Umbilical cord (tissue), 2 donors: ENCODE results near the genes KHDC1, EEF1A1, COL12A1 and COX7A2.

- RAMPAGE, long total RNA, result no peak
These were observed 35.6 kb downstream of the OGFRL1 start for GRCh38 chr6:71324202-71324556.

GRCh38 chr6:71393186-71393923 is 104.7 kb downstream of the OGFRL1 start:
- RAMPAGE, long total RNA, result no peak

- RAMPAGE, long total RNA, result no peak
These were observed 180.6 kb downstream of the OGFRL1 start for GRCh38 chr6:71469037-71469800.

DNA sequence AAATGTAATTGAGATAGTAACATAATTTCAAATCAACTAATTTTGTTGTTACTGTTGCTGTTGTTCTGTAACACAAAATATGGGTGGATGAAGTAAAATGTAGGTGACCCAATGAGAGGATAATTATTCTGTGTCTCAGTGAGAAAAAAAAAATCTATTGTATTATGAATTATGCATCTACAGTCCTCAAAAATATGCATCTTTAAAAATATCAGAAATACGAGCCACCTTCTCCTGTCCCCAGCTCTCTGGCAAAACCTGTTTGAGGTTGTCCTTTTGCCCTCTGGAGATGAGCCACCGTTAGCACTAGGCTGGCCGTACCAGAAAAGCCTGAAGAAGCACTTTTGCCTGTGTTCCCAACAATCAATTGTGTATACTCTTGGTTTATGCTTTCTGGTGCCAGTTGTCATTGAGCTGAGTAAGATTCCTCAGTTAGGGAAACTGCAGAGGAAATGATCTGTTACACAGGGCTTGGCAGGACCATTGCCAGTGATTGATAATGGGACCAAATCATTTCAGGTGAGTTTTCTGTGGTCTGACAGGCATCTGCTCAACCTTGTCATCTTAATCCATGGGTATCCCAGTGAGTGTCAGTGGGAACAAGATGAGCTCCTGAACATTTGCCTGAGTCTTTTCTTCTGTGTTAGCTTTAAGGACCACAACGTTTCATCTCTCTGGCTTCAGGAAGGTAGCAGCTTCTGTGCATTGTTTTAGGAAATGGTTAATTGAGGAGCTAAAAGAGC is 329.9 kb downstream of the RIMS1 start:
- RAMPAGE, long total RNA, result no peak

- RAMPAGE, long total RNA, result no peak
These were observed 239.1 kb upstream of the KCNQ5 start for GRCh38 chr6:72382844-72383167.

DNA sequence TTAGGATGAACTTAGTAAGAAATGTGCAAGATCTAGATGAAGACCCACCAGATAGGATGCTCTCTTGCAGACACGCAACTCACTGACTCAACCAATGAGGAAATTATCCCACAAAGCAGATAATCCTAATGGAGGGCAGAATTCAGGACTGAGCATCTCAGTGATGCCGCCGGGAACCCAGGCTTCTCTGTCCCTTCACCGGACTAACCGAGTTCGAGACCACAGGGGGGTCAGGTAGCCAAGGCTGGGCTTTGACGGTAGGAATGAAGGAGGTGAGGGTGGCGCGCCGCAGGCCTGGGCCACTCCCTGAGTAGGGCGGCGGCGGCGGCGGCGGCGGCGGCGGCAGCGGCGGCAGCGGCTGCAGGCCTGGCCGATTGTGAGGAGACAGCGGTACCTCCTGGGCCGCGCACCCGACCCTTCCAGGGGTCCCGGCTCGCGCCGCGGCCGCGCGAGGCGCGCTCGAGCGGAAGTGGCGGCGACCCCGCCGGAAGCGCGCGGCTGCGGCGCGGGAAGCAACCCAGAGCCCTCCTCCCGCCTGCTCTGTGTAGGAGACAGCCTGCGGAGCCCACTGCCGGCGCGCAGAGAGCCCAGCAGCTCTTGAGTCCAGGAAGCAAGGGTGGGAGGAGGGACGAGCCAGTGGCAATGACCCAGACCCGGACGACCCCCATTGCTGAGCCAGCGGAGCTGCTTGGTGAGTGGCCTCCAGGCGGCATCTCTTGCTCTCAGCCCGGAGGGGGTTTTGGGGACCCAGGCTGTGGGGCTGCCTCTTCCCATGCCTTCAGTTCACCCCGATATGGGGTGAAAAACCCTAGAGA is at the start of gene KHDC1:
Gene KHDC1, minus strand, starts transcription at position 471 of the 815 bp plus-strand sequence.
- RAMPAGE, long total RNA, result no peak

GRCh38 chr6:73520758-73521443 is at the start of gene EEF1A1:
TSS of gene EEF1A1 (minus strand) at chr6:73521032.
- RAMPAGE, long total RNA, result no peak

GRCh38 chr6:73654750-73655244 is 1.0 kb upstream of the SLC17A5 start:
- RAMPAGE, long total RNA, result no peak

DNA sequence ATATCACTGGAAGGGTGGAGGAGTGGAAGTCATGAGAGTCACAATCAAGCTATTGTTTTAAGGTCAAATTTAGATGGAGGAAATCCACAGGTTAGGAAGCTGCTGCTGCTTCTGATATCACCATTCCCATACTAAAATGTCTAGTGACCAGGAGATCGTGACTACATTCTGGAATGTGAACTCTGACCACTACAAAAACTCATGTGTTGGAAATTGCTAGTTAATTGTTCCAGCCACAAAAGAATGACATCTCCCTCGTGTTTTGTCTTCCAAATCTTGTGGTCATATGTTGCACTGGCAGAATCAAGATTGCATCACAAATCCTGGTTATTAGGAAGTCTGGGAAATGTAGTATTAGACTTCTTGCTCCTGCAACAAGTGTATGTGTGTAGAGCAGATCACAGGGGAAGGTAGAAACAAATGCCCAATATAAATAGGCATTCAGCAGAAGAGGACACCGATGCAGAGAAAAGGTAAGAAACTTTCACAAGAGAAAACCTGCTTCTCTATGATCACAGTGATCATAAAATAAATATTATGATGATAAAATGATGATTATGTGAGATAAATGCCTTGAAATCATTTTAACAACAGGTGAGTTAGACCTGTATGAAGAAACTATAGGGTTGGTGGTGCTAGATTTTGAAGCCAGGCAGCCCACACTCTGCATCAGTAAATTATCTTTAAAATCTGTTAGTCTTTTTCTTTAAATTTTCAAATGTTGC is 442.1 kb downstream of the CD109 start:
- RAMPAGE, long total RNA, result no peak

DNA sequence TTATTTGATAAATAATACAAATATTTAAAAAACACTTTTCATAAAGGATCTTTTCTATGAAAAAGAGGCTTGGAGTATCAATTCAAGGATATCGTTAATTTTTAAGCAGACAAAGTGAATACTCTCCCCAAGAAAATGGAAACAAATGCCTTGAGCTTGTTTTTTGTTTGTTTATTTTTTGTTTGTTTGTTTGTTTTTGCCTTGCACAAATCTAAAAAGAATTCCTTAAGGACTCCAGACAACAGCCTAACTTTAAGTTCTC is 153.8 kb downstream of the COL12A1 start:
- RAMPAGE, long total RNA, result no peak

GRCh38 chr6:75205593-75206408 is at the start of gene COL12A1:
TSS of gene COL12A1 (minus strand) at chr6:75206053.
- RAMPAGE, long total RNA, result start-site peak on the minus strand at chr6:75205798-75206182, 1,706 and 929 reads in 2 replicates

- RAMPAGE, long total RNA, result no peak
These were observed 3.1 kb upstream of the COL12A1 start for GRCh38 chr6:75208765-75209547.

DNA sequence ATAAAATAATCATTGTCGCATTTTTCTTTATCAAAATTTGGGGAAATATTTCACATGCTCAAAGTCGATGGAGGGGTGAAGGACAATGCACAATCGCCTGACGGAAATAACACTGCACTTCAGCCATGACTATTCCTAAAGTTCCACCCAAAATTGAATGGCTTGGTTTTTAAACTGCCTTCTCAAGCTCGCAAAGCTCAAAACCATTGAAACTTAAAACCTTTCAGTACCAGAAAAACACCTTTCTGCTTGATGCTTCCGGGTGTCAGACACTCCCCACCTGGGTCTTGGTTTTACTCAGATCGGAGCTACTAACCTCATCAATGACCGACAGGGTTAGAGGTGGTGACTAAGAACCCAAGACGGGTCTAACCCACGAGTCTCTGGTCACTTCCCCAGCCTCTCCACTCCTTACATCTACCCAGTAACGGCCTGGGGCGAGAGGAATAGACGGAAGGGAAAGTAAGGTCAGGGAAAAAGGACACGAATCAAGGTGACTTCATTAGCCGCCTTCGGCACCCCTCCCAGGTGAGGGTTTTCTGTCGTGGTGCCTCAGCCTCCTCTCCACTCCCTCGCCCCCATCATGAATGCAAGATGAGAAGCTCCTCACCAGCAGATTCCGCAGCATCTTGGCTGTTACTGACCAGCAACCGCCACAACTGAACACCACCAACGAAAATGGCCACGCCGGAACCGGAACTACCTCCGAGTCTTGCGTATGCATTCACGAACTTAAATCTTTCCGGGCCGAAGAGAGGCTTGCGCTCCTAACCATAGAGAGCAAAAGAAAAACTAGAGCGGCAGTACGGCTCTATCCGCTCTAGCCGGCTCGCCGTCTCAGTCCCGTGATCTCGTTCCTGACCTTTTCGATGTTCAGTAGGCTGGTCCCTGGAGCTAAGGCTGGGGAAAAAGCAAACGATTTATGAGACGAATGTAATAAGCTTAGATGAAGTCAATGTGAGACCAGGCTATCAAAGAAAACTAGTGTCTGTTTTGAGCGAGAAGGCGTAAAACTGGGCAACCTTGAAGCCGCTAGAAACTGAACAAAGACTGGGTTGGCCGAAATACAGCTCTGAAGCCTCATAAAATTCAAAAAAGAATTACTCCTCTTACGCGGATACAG is at the start of gene COX7A2:
Gene COX7A2, minus strand, starts transcription at position 695 of the 1,123 bp plus-strand sequence.
- RAMPAGE, long total RNA, result start-site peak on the minus strand centred at position 691 of the sequence, 15 bp wide, 338 and 119 reads in 2 replicates

GRCh38 chr6:75253562-75254634 is 10.3 kb upstream of the COX7A2 start:
- RAMPAGE, long total RNA, result no peak

DNA sequence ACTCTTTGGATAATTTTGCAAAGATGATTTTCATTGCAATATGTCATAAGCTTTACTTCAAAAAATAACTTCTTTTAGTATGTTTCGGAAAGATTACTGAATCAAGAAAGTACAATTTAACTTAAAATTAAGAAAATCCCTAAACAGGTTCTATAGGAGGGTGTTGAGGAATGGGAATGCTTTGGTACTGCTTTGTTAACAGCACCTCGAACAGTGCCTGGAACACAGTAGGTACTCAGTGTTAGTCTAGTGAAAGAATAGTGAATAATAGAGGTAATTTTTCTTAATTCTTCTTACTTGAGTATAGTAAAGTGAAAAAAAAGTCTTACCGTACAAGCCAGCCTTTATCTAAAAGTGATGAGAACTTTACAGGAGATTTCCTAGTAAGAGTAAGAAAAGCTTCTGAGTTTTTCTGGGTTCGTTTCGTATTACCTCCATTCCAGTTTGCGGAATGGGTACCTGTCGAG is 1.9 kb downstream of the SENP6 start:
- RAMPAGE, long total RNA, result no peak

GRCh38 chr6:75642493-75643598 is 41.2 kb downstream of the SENP6 start:
- RAMPAGE, long total RNA, result no peak

- RAMPAGE, long total RNA, result no peak
These were observed 159.5 kb downstream of the MYO6 start for GRCh38 chr6:75908494-75908923.

DNA sequence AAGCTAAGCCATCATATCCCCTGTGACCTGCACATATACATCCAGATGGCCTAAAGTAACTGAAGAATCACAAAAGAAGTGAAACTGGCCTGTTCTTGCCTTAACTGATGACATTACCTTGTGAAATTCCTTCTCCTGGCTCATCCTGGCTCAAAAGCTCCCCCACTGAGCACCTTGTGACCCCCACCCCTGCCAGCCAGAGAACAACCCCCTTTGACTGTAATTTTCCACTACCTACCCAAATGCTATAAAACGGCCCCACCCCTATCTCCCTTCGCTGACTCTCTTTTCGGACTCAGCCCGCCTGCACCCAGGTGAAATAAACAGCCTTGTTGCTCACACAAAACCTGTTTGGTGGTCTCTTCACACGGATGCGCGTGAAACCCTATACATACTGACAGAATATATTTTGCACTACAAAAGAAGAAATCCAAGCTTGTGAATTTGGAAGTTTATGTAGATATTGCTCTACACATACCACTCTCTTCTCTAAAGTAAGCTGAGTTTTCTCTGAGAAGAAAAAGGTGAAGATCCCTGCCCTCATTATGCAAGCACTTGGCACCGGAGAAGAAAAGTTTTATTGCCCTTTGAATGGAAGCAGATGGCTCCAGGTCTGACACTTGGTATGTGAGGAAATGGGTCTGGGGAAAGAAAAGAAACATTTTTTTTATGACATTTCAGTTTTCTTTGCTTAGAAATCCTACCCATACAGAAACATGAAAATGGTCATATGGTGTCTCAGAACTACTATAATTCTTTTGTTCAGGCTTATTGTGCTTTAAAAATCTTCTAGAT is 488.8 kb upstream of the IMPG1 start:
- RAMPAGE, long total RNA, result no peak

DNA sequence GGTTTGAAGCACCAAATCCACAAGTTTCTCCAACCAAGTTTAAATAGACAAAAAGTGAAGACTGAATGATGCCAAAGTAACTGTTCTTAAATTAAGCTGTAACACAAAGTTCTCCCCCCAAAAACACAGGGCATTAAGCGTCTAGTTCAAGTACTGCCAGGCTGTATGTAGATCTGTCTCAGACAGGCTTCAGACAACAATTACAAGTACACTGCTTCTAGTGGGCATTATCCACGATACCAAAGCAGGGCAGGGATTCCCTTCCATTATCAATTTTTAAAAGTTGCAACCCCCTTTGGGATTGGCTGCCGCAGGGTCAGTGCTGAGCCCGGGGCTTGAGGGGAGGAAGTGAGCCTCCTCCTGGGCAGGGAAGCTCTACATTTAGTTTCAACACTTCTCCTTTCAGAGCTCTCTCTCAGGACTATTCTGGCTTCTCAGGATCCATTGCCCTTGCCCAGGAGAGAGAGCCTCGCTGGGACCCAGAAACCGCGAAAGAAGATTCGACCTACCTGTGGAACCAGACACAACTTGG is 1.6 kb downstream of the HTR1B start:
- RAMPAGE, long total RNA, result no peak

DNA sequence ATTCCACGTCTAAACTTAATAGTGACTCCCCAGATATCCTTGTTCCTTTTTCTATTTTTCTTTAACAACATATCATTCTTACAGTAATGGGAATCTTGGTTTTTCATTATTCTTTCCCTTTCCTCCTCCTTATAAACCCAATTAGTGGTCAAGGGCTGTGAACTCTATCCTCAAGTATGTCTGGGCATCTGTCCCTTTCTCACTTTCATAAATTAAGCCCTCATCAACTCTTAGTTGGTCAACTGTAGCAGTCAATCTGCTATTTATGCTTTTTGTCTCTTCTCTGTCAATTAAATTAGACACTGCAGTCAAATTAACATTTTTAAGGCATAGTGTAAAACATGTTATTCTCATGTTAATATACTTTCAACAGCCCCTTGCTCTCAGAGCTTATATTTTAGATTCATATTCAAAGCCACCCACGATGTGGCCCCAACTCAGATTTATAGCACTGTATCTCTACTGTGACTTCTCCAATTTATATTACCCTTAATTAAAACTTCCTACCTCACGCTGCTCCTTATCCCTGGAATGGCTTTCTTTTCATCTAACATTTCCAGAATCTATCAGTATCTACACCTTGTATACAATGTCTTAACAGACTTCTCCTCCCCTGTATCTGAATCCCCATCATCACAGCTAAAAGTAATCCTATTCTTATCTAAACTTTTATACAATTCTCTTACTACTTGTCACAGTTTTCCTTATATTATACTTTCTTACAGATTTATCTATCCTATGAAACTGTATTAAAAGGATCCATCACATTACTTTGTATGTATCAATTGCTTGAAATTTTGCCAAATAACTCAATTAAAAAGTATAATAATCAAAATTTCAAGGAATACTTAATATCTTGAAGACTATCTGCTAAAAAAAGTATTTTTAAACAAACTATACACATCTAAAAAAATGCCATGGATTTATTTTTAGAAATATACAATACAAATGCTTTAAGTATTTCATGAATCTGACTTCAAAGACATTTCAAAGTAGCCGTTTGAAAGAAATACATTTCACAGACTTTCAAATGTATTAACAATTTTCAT is 89.1 kb downstream of the IRAK1BP1 start:
- RAMPAGE, long total RNA, result no peak